ENCODE results near the gene GALNT15.

- PRO-cap, result no peak
- RAMPAGE, long total RNA, 4 experiments, result no peak in any of the 4 experiments
Measured at GRCh38 chr3:15746953-15747624, 50.7 kb downstream of the ANKRD28 start.

- PRO-cap, result no peak
- RAMPAGE, long total RNA, 4 experiments, result no peak in any of the 4 experiments
Measured at GRCh38 chr3:15756266-15757158, 41.3 kb downstream of the ANKRD28 start.

DNA sequence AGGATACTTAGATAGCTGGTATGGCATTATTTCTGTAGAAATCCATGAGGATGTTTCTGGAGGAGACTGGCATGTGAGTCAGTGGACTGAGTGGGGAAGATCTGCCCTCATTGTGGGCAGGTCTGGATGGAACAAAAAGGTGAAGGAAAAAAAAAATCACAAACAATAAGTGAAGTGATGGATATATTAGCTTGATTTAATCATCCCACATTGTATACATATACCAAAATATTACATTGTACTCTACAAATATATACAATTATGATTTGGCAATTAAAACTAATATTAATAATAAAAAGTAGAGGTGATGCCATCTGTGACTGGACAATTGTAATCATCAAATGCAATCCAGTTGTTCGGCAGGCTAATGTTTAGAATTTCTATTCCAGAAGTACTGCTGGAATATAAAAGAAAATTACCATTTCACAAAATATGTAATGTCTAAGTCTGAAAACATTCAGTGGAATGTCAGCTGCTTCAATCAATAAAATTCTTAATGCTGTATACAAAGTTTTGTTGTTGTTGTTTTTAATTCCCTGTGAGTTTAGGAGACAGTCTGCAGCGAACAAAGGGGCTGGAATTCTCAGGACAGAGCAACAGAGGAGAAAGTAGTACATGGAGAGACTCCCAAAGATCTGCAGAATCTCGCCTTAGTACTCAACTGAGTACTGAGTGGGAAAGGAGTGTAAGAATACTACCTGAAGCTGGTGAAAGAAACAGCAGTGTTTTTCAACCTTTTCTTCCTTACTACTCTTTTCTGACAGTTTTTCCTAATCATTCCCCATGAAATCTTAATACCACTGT, 16.3 kb downstream of the ANKRD28 start:
- PRO-cap, result no peak
- RAMPAGE, long total RNA, 4 experiments, result no peak in any of the 4 experiments

DNA sequence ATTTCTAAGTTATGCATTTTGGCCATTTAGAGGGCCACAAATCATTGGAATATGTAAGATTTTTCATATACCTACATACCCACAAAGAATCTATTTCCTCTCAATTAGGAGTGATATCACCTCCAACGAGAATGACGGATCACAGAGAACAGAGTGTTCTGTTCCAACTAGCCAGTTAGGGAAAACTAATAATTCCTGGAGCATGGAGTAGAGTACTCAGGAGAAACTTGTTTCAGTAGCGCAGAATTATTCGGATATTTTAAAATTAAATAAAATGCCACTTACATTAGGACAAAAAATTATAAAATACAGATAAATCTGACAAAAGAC, 15.8 kb downstream of the ANKRD28 start:
- PRO-cap, result no peak
- RAMPAGE, long total RNA, 4 experiments, result no peak in any of the 4 experiments

- PRO-cap, result no peak
- RAMPAGE, long total RNA, 4 experiments, result no peak in any of the 4 experiments
Measured at GRCh38 chr3:15795677-15796280, 2.0 kb downstream of the ANKRD28 start.

DNA sequence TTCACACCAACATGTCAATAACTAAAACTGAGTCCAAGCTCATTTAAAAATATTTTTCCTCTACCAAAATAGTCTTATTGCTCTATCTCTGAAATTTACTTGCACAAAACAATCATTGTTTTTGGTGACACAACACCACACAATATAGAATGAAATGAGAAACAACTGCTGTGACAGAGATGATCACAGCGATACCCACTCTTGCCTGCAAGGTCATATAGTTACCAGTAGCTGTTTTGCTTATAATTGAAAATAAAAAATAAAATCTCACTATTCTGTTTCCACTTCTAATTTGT, 1.1 kb downstream of the ANKRD28 start:
- PRO-cap, result no peak
- RAMPAGE, long total RNA, 4 experiments, result no peak in any of the 4 experiments

DNA sequence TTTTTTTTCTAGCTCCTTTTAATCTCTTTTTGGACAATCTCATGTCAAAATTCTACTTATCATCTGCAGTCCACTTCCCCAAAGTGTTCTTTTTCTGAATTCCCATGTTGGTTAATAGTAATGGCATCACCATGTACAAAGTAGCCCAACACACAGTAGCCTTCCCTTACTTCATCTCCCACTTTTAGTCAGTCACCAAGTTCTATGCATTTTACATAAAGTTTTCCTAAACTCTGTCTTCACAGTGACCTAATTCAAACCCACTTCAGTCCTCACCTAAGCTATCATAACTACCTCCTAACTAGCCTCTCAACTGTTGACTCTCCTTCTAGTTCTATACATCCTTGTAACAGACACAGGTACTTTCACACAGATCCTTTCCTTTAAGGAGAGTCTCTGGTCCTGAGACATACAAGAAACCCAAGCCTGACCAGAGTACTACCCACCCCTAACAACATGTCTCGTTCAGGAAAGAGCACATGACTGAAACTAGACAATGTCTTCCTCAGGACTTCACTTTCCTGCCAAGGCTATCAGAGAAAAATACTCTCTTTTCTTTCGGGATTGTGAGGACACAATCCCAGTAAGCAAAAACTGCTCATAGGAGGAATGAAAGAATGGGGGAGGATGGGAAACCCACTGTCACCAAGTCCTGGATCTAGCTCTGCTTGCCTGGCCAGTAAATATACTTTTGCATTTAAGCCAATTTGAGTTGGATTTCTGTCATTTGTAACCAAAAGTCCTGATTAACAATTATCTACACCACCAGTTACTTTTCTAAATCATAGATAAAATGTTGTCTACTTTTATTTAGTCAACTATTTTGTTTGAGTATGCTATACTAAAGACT, 11.4 kb upstream of the ANKRD28 start:
- PRO-cap, result no peak
- RAMPAGE, long total RNA, 4 experiments, result no peak in any of the 4 experiments

DNA sequence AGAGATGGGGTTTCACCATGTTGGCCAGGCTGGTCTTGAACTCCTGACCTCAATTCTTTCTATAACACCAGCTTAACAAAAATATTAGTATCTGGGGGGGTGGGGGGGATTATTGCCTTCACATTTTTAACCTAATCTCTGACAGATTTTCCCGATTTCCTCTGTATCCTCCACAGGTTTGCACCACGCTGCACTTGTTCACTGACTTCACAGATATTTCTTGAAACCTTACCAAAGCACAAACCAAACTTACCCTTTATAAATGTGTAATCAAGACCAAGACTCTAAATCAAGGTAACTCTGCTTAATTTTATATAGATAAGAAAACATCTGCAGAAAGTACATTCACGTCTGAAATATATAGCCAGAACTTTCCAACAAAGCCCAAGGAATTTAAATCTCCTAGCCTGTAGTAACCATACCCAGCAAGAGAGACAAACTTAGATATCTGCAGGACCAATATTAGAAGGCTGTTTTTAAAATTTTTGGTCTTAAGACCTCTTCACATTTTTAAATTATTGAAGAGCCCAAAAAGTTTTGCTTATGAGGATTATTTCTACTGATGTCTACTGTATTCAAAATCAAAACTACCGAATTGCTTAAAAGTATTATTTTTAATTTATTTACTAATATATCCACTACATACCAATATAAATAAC, 30.9 kb upstream of the ANKRD28 start:
- PRO-cap, result no peak
- RAMPAGE, long total RNA, 4 experiments, result start-site peak on the minus strand in 1 of 4 experiments, centred at position 422 of the sequence, 9 reads per replicate

- PRO-cap, result no peak
- RAMPAGE, long total RNA, 4 experiments, result no peak in any of the 4 experiments
Measured at GRCh38 chr3:15847680-15848354, 50.0 kb upstream of the ANKRD28 start.

GRCh38 chr3:15860288-15860967, 62.6 kb upstream of the ANKRD28 start:
- PRO-cap, result no peak
- RAMPAGE, long total RNA, 4 experiments, result no peak in any of the 4 experiments

GRCh38 chr3:16068024-16068393, 106.5 kb upstream of the GALNT15 start:
- PRO-cap, result no peak
- RAMPAGE, long total RNA, 4 experiments, result no peak in any of the 4 experiments

DNA sequence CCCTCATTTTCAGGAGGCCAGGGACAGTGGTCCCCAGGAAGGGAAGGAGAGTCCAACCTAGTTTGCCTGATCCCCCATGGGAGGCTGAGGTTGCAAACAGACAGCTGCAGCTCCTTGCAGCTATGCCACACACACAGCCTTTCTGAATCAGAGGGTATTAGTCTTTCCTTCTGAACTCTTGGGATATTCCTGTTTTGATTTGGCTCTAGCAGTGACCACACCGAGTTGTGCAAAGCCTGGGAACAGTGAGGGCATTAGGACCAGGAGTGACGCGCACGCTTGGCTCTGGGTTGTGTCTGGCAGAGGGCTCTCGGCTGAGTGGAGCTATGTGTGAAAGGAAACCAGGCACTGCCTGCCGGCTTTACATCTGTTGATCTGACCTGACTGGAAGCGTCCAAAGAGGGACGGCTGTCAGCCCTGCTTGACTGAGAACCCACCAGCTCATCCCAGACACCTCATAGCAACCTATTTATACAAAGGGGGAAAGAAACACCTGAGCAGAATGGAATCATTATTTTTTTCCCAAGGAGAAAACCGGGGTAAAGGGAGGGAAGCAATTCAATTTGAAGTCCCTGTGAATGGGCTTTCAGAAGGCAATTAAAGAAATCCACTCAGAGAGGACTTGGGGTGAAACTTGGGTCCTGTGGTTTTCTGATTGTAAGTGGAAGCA, at the start of gene GALNT15:
Gene GALNT15, plus strand, starts transcription at position 364 of the 670 bp plus-strand sequence.
- PRO-cap, result bidirectional peak, plus-strand start at position 327 of the sequence, minus-strand start at position 149 of the sequence
- RAMPAGE, long total RNA, 4 experiments, result start-site peak on the plus strand in 2 of 4 experiments, centred at positions 354 to 500 of the sequence, 17 to 212 reads per replicate

- PRO-cap, result no peak
- RAMPAGE, long total RNA, 4 experiments, result no peak in any of the 4 experiments
Measured at GRCh38 chr3:16263050-16263557, 1.6 kb downstream of the DPH3 start.

DNA sequence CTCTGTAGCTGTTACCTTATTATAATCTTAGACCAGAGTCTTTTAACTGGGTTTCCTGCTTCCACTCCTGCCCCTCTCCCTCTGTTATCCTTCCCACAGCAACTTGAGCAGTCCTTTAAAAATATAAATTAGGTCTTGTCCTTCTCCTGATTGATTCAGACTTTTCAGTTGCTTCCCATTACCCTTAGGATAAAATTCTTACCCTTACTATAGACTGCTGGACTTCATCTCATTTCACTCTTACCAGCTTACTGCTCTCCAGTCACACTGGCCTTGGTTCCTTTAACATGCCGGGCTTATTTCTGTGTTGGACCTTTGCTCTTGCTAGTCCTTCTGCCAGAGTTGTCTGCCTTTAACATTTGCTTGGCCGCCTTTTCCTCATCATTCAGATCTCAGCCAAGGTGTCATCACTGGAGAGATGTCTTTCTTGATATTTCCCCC, 2.2 kb downstream of the OXNAD1 start:
- PRO-cap, result no peak
- RAMPAGE, long total RNA, 4 experiments, result no peak in any of the 4 experiments

GRCh38 chr3:16287710-16288470, 22.9 kb downstream of the OXNAD1 start:
- PRO-cap, result no peak
- RAMPAGE, long total RNA, 4 experiments, result no peak in any of the 4 experiments

DNA sequence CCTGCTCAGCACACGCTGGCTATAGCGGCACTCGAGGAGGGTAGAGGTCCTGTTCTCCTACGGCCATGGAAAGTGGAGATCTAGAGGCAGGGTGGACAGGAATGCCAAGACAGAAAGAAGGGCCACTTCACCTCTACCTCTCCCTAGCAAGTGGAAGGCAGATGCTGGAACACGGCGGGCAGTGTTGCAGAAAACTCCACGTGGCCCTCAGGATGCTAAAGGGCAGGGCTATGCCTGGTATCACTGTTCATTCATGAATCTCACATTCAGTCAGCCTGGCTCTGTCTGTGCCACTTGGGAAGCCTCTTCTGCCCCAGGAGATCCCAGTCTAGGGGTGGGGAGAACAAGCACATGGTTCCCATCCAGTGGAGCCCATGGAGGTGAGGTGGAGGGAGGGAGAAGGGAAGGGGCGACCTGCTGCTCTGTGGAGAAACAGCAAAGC, 71.0 kb downstream of the OXNAD1 start:
- PRO-cap, result no peak
- RAMPAGE, long total RNA, 4 experiments, result no peak in any of the 4 experiments

DNA sequence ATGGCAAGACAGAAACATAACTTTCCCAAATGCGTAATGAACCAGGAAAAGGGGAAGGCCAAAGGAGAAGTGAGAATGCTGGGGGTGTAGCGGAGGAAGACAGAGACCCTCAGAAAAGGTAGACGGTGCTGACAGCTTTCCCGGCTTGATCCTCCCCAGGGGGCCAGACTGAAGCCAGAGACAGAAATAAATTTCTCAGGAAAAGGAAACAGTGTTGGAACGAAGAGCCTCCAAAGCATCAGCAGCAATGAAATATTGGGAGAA, 107.6 kb downstream of the OXNAD1 start:
- PRO-cap, result no peak
- RAMPAGE, long total RNA, 4 experiments, result no peak in any of the 4 experiments

- PRO-cap, result no peak
- RAMPAGE, long total RNA, 4 experiments, result no peak in any of the 4 experiments
Measured at GRCh38 chr3:16472261-16473012, 41.1 kb downstream of the RFTN1 start.

DNA sequence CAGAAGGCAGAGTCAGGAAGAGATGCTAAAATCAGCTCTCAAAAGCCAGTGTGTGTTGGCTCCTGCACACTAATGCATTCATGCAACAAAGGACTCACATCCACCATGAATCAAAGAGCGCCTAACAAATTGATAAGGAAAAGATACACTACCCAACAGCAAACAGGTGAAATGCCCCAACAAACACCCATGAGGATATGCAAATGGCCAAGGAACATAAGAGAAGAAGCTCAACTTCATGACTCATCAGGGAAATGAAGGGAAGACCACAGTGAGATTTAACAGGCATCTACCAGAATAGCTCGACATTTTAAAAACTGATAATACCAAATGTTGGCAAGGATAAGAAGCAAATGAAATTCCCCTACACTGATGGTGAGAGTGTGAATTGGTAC, 17.2 kb downstream of the RFTN1 start:
- PRO-cap, result no peak
- RAMPAGE, long total RNA, 4 experiments, result no peak in any of the 4 experiments

DNA sequence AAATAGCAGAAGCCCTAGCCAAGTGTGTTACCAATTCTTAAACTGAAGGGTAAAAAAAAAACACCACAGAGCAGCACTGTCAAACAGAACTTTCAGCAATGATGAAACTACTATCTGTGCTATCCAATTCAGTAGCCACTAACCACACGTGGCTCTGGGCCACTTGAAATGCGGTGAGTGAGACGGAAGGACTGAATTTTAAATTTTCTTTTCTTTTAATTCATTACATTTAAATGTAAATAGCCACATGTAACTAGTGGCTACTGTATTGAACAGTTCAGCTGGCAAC, 4.8 kb downstream of the RFTN1 start:
- PRO-cap, result no peak
- RAMPAGE, long total RNA, 4 experiments, result no peak in any of the 4 experiments

All from suprapubic skin (tissue), 4 donors.